T47D (cell line): ENCODE results near the genes SNED1 and PPP1R7.

GRCh38 chr2:239954195-239954726 is 70.9 kb downstream of the NDUFA10 start:
- RRBS = no CpG with 5 or more reads among the region's 8 CpGs

- RRBS = 37% methylated on average over 4 of the region's 27 CpGs
These were observed 40.3 kb downstream of the COPS9 start for GRCh38 chr2:240095759-240096243.

DNA sequence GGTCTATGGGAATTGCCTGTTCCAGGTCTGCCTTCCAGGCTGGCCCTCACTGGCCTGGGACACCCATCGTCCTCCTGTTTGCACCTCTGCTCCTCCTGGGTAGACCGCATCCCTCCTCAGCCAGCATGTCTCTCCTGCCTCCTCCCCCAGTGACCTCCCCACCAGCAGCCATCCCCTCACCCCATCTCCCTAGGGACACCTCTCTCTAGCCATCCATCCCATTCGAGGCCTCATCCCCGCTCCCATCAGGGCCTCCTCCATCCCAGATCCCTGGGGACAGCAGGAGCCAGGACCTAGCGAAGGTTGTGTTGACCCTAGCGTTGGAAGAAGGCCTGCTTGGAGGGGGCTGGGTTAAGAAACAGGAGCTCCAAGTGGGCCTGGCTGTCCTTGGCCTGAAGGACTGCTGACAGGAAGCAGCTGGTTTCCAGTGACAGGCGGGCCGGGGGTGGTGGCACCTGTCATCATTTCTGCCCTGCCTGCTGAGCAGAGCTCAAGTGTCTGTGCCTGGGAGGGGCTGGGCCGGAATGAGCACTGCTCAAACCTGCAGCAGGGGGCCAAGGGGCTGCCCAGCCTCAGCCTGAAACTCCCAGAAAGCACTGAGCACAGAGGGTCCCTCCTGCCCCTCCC is 96.0 kb upstream of the OTOS start:
- RRBS = 15% methylated on average over 2 of the region's 9 CpGs

- RRBS = no CpG with 5 or more reads among the region's 22 CpGs
These were observed 109.4 kb upstream of the OTOS start for GRCh38 chr2:240249569-240250580.

GRCh38 chr2:240496223-240497312 is 61.1 kb downstream of the GPC1 start:
- RRBS = no CpG with 5 or more reads among the region's 10 CpGs

- RRBS = no CpG with 5 or more reads among the region's 6 CpGs
These were observed 1.0 kb upstream of the ANKMY1 start for GRCh38 chr2:240558594-240559406.

DNA sequence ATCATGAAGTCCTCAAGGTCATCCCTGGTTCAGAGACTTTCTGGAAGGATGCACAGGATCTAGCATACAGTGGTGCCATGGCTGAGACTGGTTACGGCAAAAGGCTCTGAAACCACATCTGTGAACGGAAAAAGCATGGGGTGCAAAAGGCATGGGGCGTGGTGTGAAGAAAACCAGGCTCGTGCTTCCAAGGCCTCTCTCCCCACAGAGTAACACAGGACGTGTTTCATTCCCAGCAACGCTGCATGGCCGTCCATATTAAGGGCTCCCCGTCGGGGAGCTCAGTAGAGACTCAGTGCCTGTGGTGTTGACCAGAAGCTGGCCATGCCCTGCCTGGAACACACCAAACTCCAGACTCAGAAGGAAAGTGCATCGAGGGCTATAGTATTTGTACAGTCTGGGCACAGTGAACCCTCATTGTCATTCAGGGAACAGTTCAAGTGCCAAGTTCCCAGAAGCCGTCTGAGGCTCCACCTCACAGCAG is 18.0 kb downstream of the AQP12A start:
- RRBS = no CpG with 5 or more reads among the region's 11 CpGs

DNA sequence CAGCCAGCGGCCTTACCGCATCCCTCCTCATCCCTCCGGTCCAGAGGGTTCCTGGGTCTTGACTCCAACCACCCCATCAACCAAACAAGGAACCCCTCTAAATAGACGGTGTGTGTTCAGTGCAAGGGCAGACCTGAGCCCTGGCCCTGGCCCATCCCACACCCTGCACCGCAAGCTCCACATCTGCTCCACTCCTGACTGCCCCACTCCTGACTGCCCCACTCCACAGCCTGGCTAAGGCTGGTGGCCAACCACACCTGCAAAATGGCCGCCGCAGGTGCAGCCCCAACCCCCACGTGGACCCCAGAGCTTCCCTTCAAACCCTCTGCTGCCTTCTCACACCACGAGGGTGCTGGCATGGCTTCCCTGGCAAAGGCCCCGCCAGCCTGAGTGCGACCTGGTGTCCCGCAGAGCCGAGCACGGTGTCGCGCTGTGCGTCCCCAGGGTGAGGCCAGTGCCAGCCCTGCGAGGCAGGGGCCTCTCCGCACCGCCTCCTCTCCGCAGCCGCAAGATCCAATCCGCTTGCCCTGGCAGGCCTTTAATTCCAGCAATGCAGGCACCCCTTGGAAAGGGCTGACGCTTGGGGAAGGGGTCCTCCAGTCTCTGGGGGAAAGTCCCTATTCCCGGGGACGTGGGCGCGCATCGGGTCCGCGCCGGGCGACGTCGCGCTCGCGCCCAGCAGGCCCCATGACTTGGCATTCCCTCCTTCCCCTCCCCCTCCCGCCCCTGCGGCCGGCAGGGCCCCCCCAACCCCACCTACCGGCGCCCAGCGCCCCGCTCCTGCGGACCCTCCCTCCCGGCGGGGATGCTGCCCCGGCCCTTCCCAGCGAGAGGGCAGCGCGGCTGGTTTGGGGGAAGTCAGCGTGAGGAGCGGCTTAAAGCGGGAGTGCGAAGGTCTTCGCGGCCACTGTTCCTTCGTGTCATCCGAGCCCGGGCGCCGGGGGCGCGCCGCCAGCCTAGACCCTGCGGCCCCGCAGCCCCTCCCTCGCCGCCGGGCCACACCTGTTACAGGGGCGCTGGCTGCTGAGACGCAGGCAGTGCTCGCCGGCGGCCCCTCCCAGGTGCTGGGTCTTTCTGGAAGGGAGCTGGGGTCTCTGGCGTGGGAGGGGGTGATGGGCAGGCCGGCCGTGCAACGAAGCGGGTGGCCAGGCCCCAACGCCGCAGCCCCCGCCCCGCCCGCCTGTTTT is 1.3 kb downstream of the KIF1A start:
- RRBS = 48% methylated on average over 44 of the region's 86 CpGs

DNA sequence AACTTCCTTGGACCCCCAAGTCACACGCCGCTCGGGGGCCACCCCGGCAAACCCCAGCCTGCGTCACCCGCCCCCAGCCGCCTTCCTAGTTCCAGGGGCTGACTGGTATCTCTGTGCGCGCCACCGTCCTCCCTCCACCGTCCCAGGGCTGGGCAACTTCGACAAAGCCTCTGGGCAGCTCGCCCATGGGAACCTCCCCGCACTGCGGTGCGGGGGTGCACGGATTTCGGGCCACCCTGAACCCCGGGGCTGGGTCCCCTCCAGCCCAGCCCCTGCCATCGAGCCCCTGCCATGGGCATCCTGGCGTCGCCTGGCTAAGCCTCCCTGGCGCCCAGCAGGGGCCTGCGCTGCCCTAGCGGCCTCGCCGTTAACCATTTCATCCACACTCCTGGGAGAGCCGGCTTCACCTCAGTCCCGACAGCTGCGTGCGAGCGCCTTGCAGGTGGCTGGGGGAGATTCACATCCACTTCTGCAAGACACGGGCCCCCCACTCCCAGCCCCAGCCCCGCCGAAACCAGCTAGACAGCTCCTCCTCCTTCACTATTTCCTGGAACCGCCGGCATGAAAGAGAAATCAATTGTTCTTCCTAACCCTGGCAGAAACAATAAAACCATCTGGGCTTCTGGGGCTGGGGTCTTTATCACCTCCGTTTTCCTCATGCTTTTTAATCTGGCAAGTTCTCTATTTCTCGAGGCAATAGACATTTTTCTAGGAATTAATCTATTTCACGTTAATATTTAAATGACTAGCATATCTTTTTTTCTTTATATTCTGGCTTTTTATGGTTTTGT is 1.1 kb upstream of the KIF1A start:
- RRBS = no CpG with 5 or more reads among the region's 40 CpGs

GRCh38 chr2:240998046-240998904 is at the start of gene SNED1:
TSS of gene SNED1 (plus strand) at chr2:240998618.
- RRBS = 2% methylated on average over 30 of the region's 91 CpGs

DNA sequence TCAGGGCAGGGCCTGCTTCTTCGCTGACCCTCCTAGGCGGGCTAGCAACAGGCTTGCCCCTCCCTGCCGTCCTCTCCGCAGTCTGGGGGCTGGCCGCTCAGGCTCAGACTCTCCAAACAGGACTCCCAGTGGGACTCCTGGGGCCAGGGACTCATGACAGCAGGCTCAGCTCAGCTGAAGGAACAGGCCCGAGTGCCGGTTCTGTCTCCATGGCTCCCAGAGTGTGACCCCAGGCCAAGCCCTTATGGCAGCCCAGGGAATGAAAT is 1.1 kb downstream of the SNED1 start:
- RRBS = no CpG with 5 or more reads among the region's 7 CpGs

DNA sequence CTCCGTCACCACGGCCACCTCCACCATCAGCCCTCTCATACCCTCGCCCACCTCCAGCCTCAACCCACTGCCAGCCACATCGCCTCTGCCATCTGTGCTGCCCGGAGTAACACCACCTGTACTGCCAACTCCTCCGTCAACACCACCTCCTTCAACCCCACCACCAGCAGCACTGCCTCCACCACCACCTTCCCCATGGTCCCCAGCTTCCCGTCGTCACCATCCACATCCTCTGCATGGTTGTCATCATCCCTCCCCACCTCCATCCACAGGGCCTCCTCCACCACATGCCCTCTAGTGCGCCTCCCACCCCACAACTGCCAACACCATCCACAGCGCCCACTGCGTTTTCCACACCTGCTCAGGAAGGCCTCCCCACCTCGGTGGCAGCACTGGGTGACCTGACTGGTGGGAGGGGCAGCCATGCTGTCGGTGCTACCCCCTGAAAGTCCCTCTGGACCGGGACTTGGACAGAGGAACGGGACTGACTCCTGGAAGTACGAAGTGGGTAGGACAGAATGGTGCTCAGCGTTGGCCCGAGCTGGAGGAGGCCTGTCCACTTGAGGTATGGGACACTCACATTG is 1.6 kb downstream of the SNED1 start:
- RRBS = no CpG with 5 or more reads among the region's 18 CpGs

DNA sequence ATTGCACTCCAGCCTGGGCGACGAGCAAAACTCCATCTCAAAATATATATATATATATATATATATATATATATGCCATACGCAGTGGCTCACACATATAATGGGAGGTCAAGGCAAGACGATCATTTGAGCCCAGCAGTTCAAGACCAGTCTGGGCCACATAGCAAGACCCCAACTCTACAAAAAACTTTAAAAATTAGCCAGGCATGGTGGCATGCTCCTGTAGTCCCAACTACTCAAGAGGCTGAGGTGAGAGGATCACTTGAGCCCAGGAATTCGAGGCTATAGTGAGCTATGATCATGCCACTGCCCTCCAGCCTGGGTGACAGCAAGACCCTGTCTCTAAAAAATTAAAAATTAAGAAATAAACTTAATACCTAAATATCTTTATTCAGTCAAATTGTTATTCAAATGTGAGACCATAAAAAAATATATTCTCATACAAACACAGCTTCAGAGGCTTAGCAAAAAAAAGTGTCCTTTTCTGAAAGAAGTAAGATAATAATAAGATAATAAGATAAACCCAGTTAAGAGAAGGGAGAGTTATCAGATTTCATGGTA is 44.7 kb downstream of the MTERF4 start:
- RRBS = no CpG with 5 or more reads among the region's 5 CpGs

DNA sequence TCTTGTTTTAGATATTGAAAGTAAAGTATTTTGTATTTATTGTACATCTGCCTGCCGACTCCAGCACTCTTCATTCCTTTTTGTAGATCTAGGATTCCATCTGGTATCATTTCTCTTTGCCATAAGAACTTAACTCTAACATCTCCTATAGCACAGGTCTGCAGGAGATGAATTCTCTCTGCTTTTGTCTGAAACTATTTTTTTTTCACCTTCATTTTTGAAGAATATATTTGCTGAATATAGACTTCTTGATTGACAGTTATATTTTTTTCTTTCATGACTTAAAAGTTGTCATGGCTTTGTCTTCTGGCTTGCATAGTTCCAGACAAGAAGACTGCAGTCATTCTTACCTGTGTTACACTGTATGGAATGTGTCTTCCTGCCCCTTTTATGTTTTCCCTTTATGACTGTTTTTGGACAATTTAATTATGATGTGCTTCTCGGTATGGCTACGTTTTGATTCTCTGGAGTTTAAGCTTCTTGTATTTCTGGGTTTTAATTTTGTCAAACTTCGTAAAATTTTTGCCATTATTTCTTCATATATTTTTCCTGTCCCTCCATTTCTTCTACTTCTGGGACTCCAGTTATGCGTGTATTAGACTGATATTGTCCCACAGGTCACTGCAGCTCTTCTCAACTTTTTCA is 17.3 kb downstream of the MTERF4 start:
- RRBS = no CpG with 5 or more reads among the region's 5 CpGs

- RRBS = no CpG with 5 or more reads among the region's 19 CpGs
These were observed 21.8 kb upstream of the MTERF4 start for GRCh38 chr2:241123656-241124434.

DNA sequence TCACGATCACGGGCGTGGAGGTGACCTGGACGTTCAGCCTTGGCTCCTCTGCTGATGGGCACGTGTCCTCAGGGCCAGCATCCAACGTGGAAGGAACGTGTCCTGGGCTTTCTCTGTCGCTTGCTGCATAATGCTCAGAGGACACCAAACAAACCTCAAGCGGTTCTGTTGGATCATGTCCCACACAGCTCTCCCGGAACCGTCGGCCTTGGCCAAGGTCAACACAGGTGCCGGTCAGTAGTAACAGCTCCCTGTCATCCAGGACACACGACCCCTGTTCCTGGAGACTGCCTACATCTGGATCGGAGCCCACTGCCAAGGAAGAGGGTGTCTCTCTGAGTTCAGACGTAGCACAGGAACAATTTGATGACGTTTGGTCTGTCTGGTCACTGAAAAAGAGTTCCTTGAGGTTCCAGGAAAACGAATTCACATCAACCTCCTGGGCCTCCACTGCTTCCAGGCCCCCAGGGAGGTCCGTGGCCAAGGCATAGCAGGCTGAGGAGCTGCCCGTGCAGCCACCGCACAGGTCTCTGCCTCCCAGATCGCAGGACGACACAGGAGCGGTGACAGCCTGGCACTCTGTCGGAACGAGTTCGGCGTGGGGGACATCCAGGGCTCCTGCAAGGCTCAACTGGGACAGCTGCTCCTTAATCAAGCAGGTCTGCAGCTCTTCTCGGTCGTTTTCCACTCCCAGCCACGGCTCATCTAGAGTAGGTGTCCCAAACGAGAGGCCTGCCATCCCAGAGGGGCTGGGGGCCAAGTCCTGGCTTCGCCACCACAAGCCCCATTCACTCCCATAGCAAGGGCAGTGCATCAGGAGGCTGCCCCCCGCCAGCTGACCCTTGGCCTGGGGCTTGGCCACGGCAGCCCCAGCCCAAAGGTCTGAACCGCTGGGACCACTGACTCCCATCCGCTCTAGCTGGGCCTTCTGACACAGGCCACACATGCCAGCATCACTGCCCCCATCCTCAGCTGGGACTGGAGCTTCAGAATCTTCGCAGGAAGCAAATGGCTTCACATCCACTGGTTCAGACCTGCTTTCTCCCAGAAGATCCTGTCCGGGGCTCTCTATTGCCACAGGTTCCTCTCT is 22.6 kb downstream of the PASK start:
- RRBS = no CpG with 5 or more reads among the region's 39 CpGs

GRCh38 chr2:241149995-241151184 is at the start of gene PPP1R7:
TSS of gene PPP1R7 (plus strand) at chr2:241150467.
- RRBS = 1% methylated on average over 23 of the region's 94 CpGs

- RRBS = no CpG with 5 or more reads among the region's 16 CpGs
These were observed 60.4 kb downstream of the HDLBP start for GRCh38 chr2:241254958-241255655.

DNA sequence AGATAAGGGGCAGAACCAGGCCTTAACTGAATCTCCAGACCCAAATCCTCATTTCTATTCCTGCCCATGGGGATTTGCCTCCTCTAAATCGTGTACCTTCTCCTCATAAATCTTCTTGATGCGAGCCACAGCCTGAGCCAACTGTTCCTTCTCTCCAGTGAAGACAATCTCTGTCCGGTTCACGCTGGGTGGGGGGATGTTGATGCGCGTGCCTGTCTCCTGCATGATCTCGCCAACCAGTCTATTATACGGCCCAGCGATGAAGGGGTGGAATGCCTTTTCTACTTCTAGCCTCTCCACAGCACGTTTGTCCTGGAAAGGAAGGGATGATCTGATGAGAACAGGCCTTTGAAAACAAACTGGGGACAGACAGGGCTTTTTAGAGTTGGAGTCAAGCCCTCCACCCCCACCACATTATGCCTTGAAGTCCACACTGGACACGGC is 59.4 kb downstream of the HDLBP start:
- RRBS = no CpG with 5 or more reads among the region's 11 CpGs

GRCh38 chr2:241271621-241272271 is 43.7 kb downstream of the HDLBP start:
- RRBS = 0% methylated on average over 5 of the region's 38 CpGs